GM19240 (cell line): Measurements from ENCODE around the genes KIF20A, CDC23 and CDC25C.

GRCh38 chr5:134964173-134965114 is 3.3 kb upstream of the CATSPER3 start:
- RRBS: no CpG with 5 or more reads among the region's 12 CpGs

DNA sequence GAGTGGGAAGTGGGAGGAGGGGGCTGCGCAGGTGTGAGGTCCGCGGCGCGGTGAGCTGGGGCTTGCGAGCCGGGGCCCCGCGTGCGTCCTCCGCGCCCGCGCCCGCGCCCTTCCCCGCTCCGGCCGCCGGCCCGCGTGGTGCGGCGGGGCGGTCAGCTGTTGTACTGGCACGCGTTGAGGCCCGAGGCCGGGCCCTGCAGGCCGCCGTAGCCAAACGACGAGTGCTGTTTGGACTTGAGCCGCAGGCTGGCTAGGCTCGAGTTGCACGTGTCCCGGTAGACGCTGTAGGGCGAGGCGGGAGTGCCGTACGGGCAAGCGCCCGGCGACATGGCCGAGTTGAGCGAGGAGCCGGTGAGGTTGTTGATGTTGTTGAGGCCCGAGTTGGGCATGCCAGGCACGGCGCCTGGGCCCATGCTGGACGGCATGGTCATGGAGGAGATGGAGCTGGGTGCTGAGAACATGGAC is 5.4 kb downstream of the PITX1 start:
- RRBS: 18% methylated on average over 43 of the region's 52 CpGs

- RRBS: 89% methylated on average over 1 of the region's 11 CpGs
These were observed 107.8 kb upstream of the PITX1 start for GRCh38 chr5:135141737-135142250.

DNA sequence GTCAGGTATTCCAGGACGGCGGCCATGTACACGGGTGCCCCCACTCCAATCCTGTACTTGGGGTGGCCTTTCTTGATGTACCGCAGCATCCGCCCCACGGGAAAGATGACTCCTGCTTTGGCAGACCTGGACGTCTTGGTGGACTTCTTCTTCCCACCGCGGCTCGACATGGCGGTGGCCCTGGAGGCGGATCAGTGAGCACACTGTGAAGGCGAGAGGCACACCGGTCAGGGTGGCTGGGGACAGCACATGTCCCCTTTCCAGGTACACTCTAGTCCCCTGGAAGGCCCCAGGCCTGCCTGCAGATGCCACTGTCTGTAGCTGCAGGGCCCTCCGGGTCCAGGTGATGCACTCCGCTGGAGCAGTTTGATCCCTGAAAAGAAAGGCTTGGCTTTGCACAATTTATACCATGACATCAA is 10.1 kb downstream of the MACROH2A1 start:
- RRBS: 100% methylated on average over 1 of the region's 16 CpGs

DNA sequence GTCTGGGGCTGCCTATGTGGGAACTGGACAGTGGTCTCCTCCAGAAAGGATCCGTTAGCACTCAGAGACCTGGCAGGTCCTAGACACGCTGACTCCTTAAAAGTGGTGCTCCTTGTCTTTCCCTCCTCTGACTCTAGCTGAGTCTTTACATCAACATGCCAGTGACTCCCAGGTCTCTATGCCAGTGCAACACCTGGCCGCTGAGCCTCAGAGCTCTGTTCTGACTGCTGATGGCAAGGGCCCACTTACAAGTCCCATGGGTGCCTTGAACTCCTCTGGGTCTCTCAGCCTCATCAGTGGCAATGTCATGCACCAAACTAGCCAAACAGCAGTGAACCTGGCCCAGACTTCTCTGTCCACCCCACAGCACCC is 7.7 kb downstream of the MACROH2A1 start:
- RRBS: no CpG with 5 or more reads among the region's 3 CpGs

- RRBS: 20% methylated on average over 18 of the region's 63 CpGs
These were observed 24.8 kb downstream of the LECT2 start for GRCh38 chr5:135929798-135930564.

DNA sequence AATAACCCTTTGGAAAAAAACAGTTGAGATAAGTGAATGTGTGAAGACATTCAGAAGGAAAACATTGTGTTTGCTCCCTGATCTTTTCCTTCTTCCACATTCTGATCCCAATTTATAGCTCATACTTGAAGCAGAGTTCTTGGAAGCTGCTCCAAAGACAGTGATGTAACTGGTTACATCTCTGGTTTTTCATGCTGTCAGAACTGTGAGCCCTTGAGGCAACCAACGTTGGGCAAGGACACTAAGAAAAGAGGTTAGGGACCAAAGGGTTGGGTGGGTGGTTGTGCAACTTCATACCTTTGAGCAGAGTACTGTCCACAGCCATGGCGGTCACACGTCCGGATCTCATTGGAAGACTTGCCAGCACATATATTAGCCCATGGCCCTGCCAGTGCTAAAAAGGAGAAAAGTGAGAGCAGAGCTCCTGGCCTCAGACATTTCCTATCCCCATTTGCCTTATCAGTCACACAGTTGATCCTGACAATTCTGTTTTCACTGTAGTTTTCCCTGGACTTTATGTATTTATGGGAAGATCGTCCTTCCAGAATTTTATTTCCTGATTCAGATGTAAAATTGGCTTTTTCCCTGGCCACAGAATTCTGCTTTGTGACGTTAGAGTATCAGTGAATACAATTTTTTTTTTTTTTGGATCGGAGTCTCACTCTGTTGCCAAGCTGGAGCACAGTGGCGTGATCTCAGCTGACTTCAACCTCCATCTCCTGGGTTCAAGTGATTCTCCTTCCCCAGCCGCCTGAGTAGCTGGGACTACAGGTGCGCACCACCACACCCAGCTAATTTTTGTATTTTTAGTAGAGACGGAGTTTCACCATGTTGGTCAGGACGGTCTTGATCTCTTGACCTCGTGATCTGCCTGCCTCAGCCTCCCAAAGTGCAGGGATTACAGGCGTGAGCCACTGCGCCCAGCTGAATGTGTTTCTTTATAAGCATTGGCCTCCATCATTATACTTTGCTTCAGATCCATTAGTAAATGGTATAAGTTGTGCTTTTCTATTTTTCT is 1.9 kb downstream of the LECT2 start:
- RRBS: no CpG with 5 or more reads among the region's 15 CpGs

- RRBS: no CpG with 5 or more reads among the region's 14 CpGs
These were observed 22.6 kb upstream of the TGFBI start for GRCh38 chr5:136006115-136006657.

- RRBS: no CpG with 5 or more reads among the region's 11 CpGs
These were observed 42.0 kb downstream of the TGFBI start for GRCh38 chr5:136070466-136071467.

DNA sequence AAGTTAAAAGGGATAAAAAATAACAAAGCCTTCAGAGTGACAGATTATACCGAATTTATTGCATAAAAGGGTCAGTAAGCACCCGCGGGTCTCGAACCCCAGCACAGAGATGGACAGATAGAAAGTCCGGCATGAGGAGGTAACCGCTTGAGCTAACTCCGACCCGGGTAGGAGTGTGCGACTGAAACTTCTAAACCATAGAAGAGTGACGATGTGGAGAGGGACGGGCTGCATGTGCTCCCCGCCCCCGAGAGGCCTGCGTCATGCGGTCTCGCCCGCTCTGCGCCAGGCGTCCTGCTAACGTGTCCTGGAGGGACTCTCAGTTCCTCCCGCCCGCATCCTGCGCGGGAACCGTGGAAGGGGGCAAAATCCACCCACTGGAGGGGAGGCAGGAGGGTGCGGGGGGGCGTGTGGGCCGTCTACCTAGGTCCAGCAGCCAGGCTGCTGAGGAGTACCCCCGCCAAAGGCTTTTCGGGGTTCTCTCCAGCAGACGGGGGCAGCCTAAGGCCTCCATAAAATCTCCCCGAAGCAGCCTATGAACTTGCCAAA is 51.7 kb downstream of the TGFBI start:
- RRBS: no CpG with 5 or more reads among the region's 32 CpGs

- RRBS: no CpG with 5 or more reads among the region's 3 CpGs
These were observed 238.1 kb downstream of the SPOCK1 start for GRCh38 chr5:137260986-137261561.

- RRBS: no CpG with 5 or more reads among the region's 4 CpGs
These were observed 235.1 kb downstream of the SPOCK1 start for GRCh38 chr5:137263945-137264442.

DNA sequence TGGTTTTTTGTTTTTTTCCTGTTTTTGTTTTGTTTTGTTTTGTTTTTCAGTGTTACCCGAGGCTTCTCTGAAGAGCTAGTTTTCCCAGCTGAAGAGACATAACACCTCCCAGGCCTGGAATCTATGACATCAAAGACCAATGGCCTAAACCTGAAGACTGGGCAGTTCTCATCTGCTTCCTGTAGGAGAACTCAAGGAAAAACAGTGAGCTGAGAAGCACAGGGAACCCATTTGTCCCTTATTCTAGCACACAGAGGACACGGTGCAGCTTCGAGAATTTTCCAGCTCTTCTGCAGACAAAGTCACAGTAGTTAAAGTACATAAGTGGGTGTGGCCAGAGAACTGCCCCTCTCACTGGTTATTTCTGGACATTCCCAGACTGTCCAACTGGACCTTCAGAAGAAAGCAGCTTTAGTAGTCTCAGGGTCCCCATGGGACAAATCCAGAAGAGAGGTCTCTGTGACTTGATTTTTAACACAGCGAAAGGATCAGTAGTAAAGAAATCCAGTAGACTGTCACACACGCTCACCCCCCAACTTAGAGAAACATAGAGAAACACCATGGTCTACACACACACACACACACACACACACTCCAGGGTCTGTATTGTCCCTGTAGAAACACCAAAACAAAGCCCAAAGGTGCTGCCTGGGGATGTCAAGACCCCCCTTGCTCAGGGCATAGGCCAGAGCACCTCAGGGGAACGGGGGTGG is 114.5 kb downstream of the KLHL3 start:
- RRBS: no CpG with 5 or more reads among the region's 6 CpGs

DNA sequence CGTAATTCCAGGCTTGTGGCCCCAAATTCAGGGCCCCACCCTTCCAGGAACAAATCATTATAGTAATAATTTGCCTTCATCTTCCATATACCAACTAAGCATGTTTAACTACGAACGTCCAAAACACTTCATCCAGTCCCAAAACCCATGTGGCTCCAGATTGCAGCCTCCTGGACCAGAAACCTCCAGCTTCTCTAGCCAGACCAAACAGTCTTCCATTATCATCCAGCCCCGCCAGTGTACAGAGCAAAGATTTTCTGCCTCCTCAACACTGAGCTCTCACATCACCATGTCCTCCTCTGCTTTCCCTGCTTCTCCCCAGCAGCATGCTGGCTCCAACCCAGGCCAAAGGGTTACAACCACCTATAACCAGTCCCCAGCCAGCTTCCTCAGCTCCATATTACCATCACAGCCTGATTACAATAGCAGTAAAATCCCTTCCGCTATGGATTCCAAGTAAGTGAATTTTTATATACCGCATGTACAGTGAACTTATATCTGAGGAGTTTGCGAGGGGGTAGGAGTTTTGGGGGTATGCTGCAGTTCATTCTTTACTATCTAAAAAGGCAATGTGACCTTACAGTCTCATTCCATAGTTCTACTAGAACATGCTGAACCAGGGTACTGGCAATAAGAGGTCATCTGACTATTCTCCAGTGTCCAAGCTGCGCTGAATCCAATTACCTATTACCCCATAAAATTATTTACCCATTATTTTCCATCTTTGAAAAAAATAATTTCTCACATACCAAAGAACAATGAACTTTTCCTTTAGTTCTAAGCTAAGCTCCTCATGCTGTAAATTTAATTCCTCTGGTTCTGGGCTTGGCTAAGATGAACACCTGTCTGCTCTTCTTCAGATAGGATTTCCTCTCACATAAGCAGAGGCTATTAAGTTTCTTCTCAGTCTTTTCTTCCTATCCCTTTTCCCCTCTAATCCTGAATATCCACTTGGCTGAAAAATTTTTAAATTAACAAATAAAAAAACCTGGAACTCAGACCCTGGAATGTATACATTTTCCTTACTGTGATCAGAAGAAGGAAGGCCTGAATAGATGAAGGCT is 3.2 kb downstream of the MYOT start:
- RRBS: no CpG with 5 or more reads among the region's 8 CpGs

DNA sequence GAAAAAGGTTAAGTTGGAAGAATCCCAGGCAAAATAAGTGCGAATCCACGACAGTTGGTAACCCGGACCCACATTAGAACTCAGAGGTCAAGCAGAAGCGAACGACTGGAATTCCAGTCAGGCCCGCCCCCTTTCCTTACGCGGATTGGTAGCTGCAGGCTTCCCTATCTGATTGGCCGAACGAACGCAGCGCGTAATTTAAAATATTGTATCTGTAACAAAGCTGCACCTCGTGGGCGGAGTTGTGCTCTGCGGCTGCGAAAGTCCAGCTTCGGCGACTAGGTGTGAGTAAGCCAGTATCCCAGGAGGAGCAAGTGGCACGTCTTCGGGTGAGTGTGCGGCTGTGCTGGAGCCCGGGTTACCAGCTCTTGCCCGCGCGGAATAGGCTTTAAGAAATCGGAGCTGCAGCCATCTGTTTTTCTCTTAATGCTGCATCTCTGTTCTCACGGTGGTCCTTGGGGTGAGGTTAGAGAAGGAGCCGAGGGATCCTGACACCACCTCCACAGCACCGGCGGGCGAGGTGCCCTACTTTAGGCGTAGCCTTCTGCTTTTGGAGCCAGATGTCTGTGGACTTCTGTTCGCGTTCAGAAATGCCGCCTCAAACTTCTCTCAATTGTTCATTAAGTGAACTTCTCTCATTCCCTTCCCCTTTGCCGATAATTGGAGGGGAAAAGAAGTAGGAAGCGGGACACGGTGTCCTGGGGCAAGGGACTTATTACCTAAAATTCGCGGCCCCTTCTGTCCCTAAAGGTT is at the start of gene KIF20A:
Gene KIF20A (plus strand): TSS at position 239 of the 753 bp plus-strand sequence.
- RRBS: no CpG with 5 or more reads among the region's 41 CpGs

GRCh38 chr5:138212912-138213917 is at the start of gene CDC23:
Gene CDC23, minus strand, starts transcription at chr5:138213323.
- RRBS: 2% methylated on average over 7 of the region's 38 CpGs

DNA sequence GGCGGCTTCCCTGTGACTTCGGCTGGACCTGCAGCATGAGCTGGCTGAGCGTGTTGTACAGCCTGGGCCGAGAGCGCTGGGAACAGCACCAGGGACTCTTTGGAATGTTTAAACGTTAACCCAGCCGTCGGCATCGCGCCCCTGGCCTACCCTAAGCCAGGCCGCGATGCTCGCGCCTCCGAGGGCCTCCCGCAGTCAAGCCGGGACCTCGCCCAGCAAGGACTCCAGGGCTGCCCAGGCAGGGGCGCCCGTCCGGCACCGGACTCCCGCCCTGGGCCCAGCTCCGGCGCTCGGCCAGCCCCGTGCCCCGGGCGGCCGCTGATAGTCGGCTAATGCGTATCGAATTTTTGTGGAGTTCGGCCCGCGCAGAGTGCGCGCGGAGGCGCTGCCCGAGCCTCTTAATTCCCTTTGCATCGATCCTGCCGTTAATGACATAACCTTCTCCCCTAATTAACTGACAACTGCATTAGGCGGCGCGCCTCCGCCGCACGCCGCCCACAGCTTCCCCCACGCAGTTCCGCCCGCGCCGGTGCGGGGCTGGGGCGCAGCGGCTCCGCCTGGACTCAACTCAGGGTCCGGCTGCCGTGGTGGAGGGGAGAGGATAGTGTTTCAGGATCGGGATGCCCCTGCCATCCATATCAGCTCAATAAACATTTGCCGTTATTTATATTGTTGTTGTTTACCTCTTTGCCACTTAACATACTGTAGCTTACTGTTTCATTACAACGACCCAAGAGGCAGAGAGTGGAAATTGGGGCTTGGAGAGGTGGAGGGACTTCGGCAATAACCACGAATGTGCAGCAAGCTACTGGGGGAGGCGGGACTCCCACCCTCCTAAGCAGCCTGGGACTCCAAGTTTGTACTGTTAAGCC is 28.8 kb upstream of the CDC23 start:
- RRBS: 7% methylated on average over 11 of the region's 67 CpGs

GRCh38 chr5:138331169-138332208 is at the start of gene CDC25C:
Gene CDC25C, minus strand, starts transcription at chr5:138331804.
- RRBS: no CpG with 5 or more reads among the region's 52 CpGs

DNA sequence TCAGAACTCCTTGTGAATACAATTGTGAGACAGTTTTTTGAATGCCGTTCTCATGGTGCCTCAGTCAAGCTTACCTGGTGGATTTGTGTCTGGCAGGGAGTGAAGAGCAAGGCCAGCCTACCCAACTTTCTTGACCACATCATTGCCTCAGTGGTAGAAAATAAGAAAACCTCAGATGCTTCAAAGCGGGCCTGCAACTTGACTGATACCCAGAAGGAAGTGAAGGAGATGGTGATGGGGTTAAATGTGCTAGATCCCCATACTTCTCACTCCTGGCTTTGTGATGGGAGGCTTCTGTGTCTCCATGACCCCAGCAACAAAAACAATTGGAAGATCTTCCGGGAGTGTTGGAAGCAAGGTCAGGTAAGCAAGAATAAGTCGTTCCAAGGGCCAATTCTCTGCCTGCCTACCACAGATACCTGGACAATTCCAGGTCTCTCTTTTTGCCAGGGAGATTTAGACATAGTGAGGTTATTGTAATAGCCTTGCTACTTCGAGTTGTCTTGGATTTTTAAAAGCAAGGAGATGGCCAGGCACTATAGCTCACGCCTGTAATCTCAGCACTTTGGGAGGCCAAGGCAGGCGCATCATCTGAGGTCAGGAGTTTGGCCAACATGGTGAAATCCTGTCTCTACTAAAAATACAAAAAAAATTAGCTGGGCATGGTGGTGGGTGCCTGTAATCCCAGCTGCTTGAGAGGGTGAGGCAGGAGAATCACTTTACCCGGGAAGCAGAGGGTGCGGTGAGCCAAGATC is 14.7 kb upstream of the REEP2 start:
- RRBS: no CpG with 5 or more reads among the region's 9 CpGs